Skin of body (tissue), 2 donors: ENCODE measurements around the genes DCTN2, KIF5A and TSFM.

DNA sequence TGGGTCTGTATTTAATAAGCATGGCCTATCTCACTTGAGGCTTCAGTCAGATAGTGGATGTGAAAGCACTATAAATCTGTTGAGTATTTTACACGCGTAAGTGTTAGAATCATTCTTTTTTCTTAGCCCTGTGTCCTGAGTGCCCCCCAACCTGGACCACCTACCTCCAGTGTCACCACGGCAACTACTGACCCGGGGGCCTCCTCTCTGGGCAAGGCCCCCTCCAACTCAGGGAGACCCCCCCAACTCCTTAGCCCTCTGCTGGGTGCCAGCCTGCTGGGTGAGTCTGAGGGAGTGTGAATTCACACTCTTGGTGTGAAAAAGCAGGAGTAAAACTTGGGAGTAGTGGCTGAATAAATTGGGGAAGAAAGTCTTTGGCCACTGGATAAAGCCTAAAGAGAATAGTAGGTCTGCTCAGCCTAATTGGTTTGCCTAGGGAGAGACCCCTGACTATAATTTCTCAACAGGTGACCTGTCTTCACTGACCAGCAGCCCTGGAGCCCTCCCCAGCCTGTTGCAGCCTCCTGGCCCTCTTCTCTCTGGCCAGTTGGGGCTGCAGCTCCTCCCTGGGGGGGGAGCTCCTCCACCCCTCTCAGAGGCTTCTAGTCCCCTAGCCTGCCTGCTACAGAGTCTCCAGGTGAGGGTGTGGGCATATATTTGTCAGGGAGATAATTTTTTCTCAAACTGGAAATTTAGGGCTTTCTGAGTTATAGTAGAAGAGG lies 4.9 kb downstream of the MBD6 start:
- RAMPAGE, long total RNA, result no peak

DNA sequence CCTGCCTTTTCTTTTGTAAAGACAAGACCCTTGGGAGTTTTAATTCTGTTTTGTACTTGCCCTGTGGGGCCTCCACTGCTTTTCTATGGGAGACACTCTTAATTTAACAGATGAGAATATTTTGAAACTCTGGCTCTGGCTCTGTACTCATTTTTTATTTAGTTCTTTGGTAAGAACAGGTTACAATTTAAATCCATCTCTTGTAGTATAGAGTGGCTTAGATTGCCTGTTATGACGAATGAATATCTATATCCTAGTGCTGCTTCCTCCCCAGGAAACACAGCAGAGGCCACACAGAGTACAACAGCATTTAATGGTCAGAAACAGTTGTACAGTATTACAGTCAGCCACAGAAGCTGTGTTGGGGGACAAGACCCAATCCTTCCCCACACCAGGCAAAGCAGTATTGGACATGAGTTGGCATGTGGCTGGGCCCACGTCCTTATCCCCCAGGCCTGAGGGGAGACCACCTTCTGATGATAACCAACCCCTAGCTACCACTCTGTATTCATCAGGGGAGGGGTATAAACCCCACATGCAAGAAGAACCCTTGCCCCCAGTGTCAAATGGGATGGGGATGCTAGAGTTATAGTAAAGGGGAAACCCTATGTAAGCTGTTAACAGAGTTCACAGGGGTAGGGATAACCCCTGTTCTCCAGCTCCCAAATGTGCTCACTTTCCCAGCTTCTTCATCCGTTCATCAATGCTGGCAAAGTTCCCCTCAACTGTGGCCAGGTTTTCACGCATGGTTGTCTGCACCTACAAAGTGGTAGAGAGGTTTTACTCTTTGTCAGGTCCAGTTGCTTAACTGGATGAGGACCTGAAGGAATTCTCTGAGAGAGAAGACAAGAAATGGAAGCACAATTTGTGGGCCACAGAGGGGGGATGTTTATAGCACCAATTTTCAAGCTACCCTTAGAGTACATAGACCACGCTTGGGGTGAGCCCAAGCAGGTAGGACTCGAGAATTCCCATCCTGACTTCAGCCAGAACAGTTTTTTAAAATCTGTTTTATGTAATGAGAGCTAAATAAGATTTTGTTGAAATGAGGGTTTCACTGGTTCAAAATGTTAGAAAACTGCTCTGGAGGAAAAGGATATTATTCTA lies 7.7 kb downstream of the MBD6 start:
- RAMPAGE, long total RNA, result no peak

- RAMPAGE, long total RNA, result start-site peak on the minus strand at chr12:57547131-57547177, 606 and 115 reads in 2 replicates
These were observed at the start of gene DCTN2 for GRCh38 chr12:57547011-57547644. Gene DCTN2 (minus strand): TSS chr12:57547192.

GRCh38 chr12:57549532-57550382 lies at the start of gene KIF5A:
Gene KIF5A (plus strand): TSS chr12:57550044.
- RAMPAGE, long total RNA, result no peak

- RAMPAGE, long total RNA, result no peak
These were observed 6.7 kb downstream of the ARHGEF25 start for GRCh38 chr12:57617938-57618265.

- RAMPAGE, long total RNA, result no peak
These were observed 10.5 kb downstream of the ARHGEF25 start for GRCh38 chr12:57621811-57622010.

DNA sequence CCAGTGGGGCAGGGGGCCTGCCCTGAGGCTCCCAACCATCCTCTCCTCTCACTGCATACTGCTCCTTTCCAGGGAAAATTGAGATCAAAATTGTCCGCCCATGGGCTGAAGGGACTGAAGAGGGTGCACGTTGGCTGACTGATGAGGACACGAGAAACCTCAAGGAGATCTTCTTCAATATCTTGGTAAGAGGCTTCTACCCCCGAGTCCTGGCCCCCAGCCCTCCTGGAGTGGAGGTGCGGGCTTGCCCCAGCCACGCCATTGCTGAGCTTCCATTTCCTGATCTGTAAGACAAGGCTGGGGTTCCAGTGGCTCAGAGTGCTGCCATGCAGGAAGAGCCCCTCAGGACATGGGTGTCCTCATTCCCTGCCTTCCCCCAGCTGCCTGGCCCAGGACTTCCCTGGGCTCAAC lies 18.2 kb downstream of the AGAP2 start:
- RAMPAGE, long total RNA, result no peak

DNA sequence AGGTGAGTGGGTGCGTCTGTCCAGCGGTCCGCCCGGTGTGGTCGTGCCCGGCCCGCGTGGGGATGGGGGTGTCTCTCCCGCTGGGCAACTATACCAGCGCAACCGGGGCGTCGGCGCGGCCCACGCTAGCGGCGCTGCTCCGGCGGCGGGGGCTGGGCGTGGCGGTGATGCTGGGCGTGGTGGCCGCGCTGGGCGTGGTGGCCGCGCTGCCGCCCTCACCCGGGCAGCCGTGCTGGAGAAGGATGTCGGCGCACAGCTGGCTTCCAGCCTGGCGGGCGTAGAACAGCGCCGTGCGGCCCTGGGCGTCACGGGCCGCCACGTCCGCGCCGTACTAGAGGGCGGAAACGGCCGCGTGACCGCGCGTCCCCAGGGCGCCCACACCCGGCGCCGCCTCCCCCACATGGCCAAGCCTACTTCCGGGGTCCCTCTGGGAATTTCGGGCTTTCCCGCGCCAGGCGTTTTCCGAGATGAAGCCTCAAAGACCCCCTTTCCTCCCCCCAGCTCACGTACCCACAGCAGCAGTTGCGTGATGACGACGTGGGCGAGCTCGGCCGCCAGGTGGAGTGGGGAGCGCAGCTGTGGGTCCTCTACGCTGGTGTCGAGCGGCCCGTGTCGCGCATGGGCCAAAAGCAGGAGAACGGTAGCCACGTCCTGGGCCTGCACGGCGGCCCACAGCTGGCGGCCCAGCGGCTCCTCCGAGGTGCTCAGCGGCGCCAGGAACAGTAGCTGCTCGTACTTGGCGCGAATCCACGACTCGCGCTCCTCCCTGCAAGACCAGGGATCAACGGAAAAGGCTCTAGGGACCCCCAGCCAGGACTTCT lies 11.9 kb downstream of the AGAP2 start:
- RAMPAGE, long total RNA, result no peak

GRCh38 chr12:57782430-57783403 lies at the start of gene TSFM:
Gene TSFM (plus strand): TSS chr12:57782787.
- RAMPAGE, long total RNA, result no peak

DNA sequence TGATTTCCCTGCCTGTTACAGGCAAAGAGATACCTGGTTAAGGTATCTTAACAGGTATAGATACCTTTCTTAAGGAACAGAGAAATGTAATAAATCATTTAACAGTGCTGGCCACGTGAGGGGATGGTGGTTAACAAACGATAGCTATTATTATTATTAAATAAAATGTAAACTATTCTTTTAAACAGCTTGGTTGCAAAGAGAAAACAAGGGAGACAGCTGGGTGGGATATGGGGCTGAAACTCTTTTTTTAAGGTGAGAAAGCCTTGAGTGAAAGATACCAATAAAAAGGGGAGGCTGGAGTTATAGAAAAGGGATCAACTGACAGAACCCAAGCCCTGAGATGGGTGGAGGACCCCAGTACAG lies 7.4 kb upstream of the AVIL start:
- RAMPAGE, long total RNA, result no peak

DNA sequence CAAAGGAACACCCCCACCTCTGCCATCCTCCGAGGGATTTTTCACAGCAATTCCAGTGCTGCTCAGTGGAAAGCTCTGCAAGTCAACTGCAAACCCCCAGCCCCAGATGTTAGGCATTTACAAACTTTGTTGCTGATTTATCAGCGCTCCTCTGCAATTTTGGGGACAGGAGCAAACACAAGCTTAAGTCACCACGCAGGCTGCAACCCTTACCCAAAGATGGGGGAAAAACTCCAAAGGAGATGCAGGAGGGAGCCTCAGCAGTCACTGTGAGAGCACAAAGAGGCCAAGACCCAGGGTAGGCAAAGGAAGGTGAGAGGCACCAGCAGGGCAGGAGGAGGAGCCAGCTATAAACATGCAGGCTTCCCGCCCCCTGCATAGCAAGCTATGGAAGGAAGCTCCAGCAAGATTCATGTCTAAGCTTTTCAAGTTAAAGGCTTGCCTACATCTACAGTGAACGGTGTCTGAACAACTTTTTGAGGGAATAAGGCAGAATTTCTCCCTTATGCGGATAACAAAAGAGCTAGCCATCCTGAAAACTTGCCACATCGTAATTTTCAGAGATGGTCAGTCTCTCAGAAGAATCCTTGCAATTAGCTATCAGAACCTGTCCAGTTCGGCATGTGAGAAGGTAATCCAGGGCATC lies 4.0 kb downstream of the CTDSP2 start:
- RAMPAGE, long total RNA, result no peak

DNA sequence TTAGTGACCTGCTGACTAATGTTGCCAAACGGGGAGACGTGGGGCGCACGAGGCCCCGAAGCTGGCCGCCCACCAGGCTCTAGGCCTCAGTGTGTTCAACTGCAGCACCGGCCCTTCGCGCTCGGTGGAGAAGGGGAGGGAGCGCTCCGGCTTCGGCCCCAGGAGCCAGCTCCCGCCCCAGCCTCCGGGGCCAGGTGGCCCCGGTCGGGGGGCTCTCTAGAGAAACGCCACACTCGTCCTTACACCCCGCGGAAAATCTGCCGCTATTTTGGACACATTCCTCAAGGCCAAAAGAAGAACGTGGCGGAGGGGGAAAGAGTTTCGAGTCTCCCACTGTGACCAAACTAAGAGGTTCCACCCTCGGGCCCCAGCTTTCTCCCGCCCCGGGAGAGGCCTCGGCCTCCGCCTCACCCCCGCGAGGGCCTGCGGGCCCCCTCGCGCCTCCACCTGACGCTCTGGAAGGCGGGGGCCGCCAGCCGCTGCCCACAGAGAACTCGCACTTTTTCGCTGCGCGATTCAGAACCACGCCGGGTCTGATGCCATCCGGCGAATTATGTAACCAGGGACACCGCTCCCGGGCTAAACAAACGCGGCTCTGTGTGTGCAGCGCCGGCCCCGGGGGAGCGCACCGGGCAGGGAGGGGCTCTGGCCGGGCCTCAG lies 1.4 kb downstream of the CTDSP2 start:
- RAMPAGE, long total RNA, result no peak

DNA sequence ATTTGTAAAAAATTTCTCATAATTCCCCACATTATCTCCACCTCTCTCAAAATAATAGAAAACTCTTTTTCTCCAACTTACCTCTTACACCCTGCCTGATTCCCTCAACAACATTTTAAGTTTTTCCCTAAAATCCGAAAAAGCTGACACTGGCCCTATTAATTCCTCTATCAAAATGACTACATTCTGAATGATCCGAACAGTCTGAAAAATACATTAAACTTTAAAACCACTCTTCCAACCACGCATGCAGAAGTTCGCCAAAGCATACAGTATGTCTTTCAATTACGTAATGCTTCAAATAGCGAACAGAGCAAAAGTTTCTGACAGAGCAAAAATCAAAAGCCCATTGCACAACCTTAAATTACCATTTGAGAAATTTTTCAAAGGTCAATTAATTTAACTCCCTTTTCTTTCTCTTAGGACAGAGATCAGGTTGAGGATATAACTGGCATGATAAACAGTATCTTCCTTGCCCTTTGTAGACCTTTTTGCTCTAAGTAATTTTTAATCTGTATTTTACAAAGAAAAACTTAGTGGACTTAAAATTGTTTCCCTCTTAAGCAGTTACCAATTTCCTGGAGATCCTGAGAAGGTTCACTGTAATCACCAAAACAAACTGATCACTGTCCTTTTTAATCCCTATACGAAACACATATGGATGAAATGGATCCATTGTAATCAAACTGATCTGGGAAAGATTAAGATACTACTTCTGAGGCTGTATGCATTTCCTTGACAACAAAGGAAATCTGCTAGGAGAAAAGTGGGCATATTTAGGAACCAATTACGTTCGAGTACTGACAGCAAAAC lies 33.1 kb downstream of the LRIG3 start:
- RAMPAGE, long total RNA, result no peak

DNA sequence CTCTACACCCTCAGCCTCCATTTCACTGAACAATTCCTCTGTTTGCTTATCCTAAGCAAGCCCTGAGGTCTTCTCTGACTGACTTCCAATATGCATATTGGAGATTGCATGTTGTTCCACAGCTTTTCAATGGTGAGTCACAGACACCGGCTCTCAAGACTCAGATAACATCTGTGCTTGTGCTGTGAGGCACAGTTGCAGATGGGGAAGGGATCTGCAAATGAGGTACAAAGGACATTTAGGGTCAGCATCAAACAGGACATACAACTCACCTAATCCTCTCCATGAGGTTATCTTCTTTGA lies 141.0 kb downstream of the SLC16A7 start:
- RAMPAGE, long total RNA, result no peak

DNA sequence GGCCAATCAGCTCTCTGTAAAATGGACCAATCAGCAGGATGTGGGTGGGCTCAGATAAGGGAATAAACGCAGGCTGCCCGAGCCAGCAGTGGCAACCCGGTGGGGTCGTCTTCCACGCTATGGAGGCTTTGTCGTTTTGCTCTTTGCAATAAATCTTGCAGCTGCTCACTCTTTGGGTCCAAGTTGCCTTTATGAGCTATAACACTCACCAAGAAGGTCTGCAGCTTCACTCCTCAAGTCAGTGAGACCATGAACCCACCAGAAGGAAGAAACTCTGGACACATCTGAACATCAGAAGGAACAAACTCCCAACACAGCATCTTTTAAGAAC lies 674.5 kb downstream of the SLC16A7 start:
- RAMPAGE, long total RNA, result no peak

DNA sequence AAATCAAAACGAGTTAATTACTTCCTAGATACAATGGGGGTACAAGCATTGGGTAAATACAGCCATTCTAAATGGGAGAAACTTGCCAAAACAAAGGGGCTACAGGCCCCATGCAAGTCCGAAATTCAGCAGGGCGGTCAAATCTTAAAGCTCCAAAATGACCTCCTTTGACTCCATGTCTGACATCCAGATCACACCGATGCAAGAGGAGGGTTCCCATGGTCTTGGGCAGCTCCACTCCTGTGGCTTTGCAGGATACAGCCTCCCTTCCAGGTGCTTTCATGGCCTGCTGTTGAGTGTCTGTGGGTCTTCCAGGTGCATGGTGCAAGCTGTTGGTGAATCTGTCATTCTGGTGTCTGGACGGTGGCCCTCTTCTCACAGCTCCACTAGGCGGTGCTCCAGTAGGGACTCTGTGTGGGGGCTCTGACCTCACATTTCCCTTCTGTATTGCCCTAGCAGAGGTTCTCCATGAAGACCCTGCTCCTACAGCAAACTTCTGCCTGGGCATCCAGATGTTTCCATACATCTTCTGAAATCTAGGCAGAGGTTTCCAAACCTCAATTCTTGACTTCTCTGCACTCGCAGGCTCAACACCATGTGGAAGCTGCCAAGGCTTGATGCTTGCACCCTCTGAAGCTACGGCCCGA lies 45.8 kb downstream of the MON2 start:
- RAMPAGE, long total RNA, result no peak

- RAMPAGE, long total RNA, result no peak
These were observed 89.5 kb downstream of the MON2 start for GRCh38 chr12:62555951-62556755.

DNA sequence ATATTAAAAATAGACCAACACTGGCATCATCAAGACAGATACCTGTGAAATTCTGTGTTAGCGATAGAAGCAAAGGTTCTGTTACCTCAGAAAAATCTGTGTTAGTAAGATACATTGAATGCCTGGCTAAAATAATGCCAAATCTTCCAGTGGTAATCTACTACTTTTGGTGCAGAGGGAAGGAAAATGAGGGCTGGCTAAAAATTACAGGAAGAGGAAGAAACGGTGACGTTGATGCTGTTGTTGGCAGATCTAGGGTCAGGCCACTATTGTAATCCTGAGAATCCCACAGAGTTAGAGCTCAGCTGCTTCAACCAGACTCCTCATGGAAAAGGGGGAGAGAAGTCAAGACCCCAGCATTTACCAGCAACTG lies 145.2 kb downstream of the PPM1H start:
- RAMPAGE, long total RNA, result no peak

DNA sequence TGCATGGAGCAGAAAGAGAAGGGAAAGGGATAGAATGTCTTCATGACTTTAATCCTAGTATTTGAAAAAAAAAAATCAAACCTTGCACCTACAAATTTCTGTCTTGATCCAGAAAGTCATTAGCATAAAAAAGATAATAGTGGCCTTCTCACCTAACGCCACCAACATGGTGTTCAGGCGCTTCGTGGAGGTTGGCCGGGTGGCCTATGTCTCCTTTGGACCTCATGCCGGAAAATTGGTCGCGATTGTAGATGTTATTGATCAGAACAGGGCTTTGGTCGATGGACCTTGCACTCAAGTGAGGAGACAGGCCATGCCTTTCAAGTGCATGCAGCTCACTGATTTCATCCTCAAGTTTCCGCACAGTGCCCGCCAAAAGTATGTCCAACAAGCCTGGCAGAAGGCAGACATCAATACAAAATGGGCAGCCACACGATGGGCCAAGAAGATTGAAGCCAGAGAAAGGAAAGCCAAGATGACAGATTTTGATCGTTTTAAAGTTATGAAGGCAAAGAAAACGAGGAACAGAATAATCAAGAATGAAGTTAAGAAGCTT lies 30.3 kb upstream of the PPM1H start:
- RAMPAGE, long total RNA, result no peak

- RAMPAGE, long total RNA, result no peak
These were observed 1.1 kb upstream of the AVPR1A start for GRCh38 chr12:63152076-63152470.